Trachea (tissue), 1 donor: ENCODE data around the gene MRPS21.

DNA sequence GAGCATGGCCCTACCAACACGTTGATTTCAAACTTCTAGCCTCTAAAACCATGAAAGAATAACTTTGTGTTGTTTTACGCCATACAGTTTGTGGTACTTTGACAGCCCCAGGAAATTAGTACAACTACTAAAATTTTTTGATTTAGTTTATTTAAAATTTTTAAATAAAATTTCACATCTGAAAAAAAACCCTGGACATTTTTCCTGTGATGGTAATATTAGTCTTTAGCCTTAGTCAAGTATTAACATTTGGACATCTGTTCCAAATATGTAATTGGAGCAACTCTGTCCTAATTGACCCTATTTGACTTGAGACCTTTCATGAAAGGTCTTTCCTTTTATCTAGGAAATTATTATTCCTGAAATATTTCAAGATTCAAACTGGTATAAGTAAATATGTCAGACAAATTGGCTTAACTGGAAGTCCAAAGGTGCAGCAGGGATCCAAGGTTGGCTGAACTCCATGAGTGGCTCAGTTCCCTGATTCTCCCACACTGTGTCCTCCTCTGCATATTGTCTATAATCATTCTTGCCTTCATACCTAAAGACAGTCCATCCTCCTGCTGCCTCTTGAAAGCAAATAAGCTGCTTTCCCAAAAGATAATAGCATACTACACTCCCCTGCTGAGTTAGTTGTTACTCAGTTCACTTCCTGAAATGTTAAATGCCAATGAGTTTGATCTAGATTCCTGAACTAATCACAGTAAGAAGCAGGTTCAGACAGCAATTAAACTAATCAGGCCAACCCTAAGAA lies 2.7 kb upstream of the H2AC19 start:
- PRO-cap: no peak

DNA sequence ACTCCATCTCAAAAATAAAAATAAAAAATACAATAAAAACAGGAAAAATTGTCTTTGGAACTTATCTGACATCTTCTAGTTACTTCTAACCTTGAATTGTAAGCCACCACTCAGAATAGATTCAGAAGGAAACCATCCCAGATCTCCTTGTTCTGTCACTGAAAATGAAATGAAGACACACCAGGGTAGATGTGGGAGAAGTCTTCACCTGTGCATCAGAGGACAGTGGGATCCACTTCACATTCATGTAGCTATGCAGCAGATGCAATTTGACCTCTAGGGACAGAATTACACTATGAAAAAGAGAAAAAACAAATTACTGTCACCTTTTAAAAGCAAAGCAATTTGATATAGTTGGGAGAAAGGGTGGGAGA lies 10.4 kb upstream of the MTMR11 start:
- PRO-cap: no peak

DNA sequence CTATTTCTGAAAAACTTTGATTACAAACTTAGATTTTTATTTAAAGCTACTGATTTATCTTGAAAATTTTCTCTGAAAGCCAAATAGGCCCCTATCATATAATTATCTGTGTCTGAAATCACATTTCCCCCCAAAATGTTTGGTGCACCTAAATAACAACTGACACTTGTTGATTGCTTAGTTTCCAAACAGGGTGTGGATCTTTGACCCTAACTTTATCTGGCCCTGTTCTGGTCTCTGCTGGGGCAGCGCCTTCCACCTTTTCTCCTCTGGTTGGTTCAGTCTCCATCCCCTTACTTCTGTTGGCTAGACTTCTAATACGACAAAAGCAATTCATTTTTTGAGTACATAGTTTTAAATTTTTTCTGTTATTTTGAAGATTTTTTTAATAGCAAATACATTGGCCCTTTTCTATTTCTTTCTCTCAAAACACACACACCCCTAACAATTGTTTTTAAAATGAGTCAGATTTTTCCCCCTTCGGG lies 10.2 kb upstream of the OTUD7B start:
- PRO-cap: no peak

DNA sequence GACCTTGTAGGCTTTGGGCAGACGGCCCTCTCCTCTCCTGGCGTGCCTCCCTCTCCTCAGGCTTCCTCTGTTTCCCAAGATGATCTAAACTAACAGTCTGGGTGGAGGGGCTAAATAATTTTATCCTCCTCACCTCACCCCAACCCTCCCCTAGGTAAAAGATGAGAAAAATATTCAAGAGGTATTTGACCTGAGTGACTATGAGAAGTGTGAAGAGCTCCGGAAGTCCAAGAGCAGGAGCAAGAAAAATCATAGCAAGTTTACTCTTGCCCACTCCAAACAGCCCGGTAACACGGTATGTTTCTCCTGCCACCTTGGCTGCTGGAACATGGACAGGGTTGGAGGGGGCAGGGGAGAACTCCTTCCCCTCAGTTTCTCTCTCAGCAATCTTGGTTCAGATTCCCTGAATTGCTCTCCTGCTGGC lies 6.2 kb downstream of the PLEKHO1 start:
- PRO-cap: no peak

GRCh38 chr1:150158837-150160148 lies 9.6 kb downstream of the PLEKHO1 start:
- PRO-cap: unidirectional peak, plus-strand start at chr1:150159762

DNA sequence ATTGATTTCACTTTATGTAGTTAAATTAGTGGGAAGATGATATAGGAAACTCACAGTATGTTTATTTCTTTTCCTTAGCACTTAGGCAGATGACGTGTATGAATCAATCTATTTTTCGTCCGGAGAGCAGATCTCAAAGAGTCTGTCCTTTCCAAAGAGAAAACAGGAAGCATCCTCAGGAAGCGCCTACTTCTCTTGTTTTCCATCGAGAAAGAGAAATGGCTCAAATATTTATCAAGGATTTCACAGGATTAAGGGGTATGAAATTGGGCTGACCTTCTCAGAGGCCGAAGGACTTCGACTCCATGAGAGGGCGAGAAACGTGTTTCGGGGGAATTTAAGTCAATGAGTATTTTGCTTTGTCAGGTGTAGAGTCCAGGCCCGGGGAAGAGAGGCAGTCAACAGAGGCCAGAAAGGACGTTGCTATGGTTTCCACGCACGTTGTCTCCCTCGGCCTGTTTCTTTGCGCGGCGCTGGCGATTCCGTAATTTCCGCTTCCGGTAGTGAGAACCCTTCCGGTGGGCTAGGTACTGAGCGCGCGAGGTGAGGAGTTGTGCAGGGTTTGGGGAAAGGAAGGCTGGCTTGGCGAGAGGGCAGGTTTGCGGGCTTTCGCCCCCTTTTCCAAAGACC lies at the start of gene MRPS21:
MRPS21 (plus strand) TSS at position 506 of the 630 bp plus-strand sequence.
- PRO-cap: bidirectional peak, plus-strand start at position 506 of the sequence, minus-strand start at position 452 of the sequence

DNA sequence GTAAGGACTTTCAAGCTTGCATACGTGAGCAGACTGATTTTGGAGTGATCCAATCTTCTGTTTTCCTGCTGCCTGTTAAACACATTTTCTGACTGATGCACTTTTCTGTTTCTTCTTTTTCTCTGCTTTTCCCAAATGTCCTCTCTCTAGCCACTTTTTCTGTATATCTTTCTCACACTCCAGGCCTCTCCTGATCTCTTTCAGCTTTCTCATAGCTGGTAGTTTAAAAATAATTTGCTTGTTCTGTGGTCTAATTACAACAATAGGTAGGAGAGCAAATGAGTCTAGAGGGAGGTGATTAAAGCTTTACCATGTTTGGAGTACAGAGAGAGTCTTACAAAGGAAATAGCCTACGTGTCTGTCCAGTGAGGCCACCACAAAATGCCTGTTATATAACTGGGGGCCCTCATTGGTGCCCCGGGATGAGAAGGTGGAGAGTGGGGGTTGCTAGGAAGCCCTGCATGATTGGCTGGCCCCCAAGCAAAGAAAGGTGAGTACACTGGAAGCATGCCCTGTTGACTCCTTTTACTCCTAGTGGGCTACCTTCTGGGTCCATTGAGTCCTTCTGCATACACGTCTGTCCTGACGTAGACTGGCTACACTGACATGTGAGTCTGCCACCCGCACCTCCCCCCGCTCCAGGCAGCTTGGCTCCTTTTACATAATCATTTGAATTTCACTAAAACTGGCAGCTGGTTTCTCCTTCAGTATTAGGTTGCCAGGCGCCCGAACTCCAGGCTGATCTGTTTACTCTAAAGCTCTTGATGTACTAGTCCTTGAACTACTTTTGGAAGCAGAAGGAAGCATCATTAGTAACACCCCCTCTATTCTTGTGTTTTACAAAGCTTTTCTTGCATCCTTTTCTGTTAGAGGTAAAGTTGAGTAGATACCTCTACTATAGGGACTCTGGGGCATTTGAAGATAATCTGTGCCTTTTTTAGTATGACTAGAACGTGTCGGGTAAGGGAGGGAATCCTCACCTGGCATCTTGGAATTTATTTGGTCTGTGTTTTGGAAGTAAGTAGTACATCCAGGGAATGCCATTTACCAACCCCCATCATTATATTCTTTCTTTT lies 8.6 kb downstream of the MRPS21 start:
- PRO-cap: bidirectional peak, plus-strand start at position 707 of the sequence, minus-strand start at position 527 of the sequence

DNA sequence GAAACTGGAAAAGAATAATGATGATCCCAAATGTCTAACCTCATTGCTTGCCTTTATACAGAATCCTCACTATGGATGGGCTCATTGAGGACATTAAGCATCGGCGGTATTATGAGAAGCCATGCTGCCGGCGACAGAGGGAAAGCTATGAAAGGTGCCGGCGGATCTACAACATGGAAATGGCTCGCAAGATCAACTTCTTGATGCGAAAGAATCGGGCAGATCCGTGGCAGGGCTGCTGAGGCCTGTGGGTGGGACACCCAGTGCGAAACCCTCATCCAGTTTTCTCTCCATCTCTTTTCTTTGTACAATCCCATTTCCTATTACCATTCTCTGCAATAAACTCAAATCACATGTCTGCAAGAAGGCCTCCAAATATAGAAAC lies 13.4 kb upstream of the PRPF3 start:
- PRO-cap: no peak

GRCh38 chr1:150310053-150310630 lies 11.2 kb upstream of the PRPF3 start:
- PRO-cap: no peak

DNA sequence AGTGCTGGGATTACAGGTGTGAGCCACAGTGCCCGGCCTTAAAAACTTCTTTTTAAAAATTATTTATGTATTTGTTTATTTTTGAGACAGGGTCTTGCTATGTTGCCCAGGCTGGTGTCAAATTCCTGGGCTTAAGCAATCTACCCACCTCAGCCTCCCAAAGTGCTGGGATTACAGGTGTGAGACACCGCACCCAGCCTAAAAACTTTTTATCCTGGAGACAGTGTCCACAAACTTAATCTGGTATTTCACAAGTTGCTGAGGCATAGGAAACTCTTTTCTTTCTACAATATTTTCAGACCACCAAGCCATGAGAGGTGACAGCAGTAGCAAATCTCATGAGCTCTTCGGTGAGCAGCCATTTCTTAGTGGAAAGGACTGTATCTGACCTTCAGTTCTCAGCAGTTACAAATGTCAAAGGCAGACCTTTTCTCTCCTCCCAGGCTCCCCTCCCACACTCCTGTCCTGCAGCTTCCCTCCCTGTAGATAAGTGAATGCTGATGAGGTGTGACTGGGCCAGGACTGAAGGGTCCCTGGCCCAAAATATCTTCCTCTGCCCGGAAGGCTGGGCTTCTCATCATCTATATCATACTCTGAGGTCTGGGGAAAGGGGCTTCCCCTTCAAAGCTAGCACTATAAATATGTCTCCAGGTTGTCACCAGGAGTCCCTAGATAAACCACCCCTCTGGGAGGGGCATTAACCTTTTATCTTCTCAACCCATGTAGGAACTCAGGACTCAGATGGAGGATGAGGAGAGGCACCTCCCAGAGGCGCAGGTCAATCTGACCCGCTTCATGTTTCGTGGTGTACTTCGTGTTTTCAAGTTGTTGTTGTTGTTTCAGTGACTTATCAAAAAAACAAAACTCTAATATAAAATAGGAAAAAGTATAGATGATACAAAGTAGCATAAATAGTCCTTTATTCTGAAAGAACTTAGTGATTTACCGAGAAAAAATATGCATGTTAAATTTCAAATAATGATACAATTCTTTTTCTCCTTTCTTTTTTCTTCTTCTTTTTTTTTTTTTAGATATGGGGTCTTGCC lies 3.7 kb upstream of the ADAMTSL4 start:
- PRO-cap: no peak

DNA sequence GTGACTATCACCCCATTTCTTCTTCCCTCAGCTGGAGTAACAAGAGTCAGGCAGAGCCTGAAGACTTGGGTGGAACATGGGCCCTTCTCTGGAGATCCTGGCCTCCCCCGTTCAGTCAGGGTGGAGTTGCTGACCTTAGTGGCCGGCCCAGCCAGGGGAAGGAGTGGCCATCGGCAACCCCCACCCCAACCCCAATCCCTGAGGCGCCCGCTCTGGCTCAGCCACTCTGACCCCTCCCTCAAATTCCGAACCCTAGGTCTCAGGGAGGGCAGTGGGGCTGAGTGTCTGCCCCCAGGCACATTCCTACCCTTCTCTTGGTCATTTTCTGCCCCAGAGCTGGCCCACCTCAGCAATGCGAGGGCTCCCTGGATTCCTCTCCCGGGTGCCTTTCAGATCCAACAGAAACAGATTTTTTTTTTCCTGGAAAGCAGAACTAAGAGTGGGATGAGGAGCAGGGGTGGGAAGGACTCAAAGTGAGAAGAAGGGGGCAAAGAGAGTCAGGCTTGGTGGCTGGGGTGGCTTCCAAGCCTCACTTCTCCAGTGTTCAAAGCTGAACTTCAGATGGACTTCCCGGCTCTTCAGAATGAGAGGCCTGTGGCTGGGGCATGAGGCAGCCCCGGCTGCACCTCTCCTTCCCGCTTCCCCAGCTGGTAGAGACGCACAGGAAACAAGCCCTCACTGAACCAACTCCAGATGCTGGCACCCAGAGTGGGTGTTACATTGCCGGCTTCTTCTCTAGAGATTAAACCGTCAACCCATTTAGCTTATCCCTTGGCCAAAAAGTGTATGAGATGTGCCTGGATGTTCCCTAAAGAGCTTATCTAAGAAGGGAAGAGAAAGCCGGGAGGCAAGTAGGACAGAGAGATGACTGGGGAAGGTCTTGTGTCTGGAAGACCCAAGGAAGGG lies 1.6 kb downstream of the ADAMTSL4 start:
- PRO-cap: unidirectional peak, minus-strand start at position 99 of the sequence

GRCh38 chr1:150557535-150558838 lies 8.8 kb downstream of the ADAMTSL4 start:
- PRO-cap: no peak

DNA sequence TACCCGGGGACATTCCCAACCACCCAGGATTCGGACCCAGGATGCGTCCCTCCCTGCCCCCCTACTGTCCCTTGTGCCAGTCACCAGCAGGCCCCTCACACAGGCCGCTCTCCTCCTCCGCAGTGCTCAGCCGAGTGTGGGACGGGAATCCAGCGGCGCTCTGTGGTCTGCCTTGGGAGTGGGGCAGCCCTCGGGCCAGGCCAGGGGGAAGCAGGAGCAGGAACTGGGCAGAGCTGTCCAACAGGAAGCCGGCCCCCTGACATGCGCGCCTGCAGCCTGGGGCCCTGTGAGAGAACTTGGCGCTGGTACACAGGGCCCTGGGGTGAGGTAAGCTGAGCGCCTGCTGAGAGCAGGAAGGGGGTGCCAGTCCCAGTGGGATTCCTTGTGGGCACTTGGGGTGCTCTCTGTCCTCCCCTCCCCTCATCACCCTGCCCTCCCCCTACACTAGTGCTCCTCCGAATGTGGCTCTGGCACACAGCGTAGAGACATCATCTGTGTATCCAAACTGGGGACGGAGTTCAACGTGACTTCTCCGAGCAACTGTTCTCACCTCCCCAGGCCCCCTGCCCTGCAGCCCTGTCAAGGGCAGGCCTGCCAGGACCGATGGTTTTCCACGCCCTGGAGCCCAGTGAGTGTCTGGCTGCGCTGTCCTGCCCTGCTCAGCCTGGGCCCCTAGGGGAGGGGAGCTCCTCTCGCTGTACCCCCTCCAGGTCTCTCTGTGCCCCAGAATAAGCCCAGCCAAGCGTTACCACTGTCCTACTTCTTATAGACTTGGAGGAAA lies 9.8 kb downstream of the ADAMTSL4 start:
- PRO-cap: bidirectional peak, plus-strand start at position 312 of the sequence, minus-strand start at position 162 of the sequence

DNA sequence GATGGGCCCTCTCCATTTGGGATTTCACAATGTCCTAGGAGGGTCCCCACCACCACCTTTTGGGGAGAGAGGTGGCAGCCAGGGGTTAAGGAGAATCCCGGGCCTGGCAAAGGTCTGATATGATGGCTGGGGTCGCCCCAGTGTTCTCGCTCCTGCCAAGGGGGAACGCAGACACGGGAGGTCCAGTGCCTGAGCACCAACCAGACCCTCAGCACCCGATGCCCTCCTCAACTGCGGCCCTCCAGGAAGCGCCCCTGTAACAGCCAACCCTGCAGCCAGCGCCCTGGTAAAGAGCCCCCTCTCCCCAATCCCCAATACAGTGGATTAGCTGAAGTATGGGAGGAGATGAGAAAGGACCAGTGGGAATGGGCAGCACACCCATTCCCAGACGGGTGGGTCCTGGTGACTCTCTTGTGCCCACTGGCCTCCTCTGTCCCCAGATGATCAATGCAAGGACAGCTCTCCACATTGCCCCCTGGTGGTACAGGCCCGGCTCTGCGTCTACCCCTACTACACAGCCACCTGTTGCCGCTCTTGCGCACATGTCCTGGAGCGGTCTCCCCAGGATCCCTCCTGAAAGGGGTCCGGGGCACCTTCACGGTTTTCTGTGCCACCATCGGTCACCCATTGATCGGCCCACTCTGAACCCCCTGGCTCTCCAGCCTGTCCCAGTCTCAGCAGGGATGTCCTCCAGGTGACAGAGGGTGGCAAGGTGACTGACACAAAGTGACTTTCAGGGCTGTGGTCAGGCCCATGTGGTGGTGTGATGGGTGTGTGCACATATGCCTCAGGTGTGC lies 10.6 kb downstream of the ADAMTSL4 start:
- PRO-cap: unidirectional peak, minus-strand start at position 422 of the sequence

DNA sequence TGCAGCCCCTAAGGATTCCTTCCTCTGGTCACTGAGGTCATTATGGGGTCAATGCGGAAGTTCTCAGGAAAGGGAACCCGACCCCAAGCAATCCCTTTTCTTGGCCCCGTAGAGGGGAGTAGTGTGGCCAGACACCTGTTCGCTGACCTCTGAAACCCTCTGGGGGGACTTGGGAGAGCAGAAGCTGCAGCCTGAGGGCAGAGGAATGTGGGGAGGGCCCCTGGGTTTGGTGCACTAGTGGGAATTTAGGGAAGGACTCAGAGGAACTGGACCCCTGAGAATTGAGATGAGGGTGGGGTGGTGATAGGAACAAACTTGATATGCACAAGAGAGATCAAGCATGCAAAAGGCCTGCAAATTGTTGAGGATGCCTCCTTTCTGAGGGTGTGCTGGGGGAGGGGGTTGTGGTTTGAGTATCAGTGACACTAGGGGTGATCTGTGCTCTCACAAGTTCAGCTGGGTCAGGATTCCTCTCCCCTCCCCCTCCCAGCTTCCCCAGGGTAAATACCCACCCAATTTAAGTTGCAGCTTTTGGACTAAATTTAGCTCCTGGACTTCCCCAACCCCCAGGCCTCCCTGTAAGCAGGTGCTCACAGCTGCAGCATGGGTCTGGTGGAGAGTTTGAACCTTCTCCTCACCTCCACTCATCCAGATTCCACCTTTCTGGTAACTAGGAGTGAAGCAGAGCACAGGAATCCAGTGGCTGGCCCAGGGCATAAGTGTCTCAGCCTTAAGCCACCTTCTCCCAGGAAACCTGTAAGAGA lies 13.4 kb downstream of the ADAMTSL4 start:
- PRO-cap: no peak

DNA sequence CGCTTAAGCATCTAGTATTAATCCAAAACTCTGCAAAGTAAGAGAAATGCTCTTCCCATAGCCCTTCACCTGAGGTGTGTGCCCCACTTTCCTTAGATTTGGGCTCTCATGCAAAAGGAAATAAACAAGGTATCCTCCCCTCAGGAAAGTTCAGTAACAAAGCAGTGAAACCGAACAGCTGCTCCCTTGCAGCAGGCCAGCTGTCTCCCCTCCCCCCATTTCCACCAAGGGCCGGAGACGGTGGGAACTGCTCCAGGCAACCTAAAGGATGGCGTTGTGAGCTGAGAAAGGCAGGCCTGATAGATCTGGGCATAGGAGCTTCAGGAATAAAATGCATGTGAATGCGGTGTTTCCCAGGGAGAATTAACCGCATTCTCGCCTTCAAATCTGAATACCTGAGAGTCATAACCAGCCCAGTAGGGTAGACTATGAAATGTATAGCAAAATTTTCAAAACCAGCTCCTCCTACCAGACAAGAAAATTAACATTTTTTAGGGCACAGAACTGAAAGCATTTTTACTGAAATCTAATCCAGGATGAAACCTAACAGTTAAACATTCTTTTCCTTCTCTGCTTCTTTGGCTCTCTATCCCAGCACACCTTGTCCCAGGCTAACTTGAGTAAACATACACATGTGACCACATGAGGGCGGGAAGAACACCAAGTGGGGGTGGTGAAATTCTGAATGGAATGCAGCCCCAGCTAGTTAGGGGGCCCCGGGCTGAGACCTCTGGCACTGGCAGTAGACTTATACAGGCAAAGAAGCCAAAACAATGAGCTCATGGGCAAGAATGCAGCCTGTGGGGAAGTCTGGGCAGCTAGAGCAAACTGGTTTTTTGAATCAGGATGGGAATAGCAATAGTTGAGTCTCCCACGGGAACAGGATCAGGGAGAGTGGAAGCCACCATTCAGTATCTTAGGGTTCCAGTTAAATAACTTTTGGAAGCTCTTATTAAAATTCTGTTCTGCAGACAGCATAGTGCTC lies 11.5 kb downstream of the MCL1 start:
- PRO-cap: bidirectional peak, plus-strand start at position 153 of the sequence, minus-strand start at position 100 of the sequence; unidirectional peak, plus-strand start at position 153 of the sequence; bidirectional peak, plus-strand start at position 882 of the sequence, minus-strand start at position 580 of the sequence

DNA sequence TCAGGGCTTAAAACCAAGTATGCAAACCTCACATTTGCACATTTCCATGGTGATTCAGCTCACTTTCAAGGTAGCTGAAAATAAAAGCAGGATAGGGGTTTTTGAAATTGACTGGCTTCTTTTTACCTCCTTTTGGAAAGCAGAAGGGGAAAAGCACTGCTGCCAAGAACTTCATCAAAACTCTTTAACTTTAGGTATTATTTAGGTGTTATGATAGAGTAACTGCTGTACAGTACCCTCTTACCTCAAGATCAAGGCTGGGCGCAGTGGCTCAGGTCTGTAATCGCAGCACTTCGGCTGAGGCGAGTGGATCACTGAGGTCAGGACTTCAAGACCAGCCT lies 6.0 kb downstream of the MCL1 start:
- PRO-cap: no peak

DNA sequence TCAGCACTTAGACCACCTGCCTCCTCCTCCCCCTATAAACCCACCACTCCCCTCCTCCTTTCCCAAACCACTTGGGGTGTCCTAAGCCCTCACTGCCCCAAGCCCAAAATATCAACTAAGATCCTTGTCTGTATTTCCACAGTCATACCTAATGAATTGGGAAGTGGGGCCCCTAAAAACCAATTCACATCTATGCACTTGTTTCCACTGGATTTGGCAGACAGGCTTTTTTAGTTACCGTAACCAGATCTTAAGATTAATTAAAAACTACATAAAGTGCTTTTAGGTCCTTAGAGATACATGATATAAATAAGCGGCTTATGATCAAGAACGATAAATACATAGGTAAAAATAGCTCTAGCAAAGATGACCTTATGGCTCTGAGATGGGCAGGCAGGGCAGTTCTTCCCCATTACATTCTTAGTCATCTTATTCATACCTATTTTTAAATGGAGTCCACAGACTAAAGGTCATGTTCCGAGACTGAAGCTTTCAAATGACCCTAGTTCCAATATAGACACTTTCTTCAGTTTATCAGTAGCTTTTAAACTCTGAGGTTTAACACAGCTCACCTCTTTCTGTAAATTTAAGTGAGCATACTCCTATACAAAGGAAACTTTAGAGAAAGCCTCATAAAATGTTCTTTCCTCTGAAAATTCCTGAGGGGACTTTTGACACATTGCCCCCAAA lies 4.4 kb downstream of the MCL1 start:
- PRO-cap: no peak

DNA sequence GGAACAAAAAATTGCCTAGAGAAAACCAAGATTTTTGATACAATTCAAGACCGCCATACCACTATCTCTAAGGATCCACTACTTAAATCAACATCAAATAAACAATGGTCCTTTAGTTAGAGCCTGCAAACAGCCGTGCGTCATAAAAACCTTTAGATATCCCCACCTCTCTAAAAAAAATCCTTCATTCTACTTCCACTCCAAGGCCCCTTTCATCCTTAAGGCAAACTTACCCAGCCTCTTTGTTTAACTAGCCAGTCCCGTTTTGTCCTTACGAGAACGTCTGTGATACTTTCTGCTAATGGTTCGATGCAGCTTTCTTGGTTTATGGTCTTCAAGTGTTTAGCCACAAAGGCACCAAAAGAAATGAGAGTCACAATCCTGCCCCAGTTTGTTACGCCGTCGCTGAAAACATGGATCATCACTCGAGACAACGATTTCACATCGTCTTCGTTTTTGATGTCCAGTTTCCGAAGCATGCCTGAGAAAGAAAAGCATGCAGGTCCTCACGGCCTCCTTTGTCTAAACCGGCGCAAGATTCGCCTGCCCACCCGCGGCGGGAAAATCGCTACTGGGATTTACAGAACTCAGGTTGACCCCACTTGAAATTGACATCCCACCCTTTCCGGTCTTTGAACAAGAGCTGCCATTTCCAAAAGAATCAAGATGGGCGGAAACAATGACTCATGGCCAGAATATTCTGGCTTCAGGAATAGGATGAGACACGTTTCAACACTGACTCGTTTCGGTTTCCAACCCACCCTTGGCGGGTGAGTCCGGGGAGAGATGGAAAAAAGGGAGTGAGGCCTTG lies 1.2 kb downstream of the MCL1 start:
- PRO-cap: bidirectional peak, plus-strand start at position 187 of the sequence, minus-strand start outside the sequence; bidirectional peak, plus-strand start at position 760 of the sequence, minus-strand start at position 567 of the sequence

DNA sequence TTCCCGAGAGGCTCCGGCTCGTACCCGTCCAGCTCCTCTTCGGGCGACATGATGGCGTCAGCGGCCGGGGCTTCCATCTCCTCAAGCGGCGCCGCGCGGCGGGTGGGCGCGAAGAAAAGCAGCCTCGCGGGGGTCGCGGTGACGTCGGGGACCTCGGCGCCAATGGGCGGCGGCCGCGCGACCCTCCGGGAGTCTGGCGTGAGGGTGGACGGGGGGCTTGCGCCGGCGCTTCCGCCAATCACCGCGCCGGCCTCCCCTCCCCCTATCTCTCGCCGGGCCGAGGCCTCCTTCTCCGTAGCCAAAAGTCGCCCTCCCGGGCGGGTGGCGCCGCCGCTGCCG lies 317 bp downstream of the MCL1 start:
- PRO-cap: no peak